ENCODE measurements around a stretch of chr10.

DNA sequence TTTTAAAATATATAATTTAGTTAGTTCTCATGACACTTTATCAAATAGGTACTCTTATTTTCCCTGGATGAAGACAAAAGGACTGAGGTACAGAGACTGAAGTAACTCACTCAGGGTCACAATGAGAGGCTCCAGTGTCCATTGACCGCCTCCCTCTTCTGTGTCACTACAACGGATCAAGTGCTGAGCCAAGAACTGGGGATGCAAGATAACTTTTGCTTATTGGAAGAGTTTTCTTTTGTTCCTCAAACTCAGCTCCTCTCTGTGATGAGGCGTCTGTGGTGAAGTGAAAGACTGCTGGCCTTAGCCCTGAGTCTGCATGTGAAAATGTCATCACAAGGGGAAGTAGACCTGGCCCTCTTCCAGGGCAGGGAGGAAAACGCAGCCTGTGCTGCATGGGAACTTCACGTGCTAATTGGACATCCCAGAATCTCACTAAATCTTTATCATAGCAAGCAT is 314.9 kb downstream of the FRMD4A start:
- RRBS, 2 experiments, result no CpG with 5 or more reads among the region's 5 CpGs

GRCh38 chr10:14016277-14016734 is 314.4 kb downstream of the FRMD4A start:
- RRBS, 2 experiments, result no CpG with 5 or more reads among the region's 6 CpGs

DNA sequence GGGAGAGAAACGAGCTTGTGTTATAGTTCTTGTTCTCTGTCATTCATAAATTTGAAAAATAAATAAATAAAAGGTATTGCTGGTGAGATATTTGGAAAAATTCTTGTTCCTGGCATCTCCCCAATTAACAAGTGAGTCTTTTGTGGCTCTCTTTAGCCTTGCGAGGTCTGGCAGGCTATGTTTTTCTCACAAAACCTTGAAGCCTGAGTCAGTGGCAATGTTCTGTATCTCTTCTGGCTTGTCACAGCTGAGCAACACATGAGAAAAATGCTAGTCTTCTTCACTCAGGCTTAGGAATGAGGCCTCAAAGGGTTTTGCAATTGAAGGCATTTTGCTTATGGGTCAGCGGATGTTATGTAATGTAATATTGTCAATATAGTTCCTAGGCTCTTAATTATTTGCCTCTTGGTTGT is 273.9 kb downstream of the FRMD4A start:
- RRBS, 2 experiments, result no CpG with 5 or more reads among the region's 3 CpGs

GRCh38 chr10:14555551-14556637 is 218.8 kb downstream of the FAM107B start:
- RRBS, 2 experiments, result no CpG with 5 or more reads among the region's 16 CpGs

DNA sequence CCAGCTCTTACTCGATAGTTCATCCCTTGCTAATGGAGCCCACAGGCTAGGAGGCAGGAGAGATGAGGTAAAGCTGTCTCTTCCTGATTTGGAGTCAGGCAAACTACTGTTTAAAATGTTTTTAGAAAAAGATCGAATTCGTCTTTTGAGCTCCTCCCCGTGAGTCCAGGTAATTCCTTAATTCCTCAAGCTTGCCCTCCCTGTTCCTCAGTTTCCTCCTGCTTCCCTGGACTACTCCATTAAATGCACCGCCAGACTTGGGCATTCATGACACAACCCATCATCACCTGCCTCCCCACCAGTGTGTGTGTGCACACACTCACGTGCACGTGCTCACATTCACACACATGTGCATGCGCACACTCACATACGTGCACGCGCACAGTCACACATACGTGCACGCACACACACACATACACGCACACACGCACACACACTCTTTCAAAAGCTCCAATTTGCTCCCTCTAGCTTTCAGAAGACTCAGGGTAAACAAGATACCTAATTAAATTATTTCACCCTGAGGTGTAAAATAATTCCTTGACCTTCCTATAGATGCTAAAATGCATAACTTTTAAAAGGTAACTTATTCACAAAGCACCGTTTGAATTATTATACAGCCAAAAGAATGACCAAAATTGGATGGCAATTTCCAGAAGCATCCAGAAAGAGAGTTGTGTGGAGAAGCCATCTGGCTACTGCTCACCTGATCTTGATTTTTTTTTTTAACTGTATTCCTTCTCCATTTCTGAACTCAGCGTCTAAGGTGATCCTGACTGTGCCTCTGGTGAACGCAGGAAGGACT is 216.6 kb downstream of the FAM107B start:
- RRBS, 2 experiments, result no CpG with 5 or more reads among the region's 18 CpGs

DNA sequence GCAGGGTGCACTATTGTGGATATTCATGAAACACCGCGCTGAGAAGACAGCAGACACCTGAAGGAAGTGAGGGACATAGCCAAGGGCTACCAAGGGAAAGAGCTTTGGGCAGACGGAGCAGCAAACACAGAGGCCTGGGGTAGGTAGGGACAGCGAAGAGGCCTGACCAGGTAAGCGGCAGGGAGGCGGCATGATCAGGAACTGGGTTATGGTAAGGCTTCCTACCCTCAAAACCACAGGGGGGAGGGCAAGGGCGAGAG is 213.4 kb downstream of the FAM107B start:
- RRBS, 2 experiments, result no CpG with 5 or more reads among the region's 7 CpGs

- RRBS, 2 experiments, result no CpG with 5 or more reads among the region's 2 CpGs
Observed at GRCh38 chr10:14562170-14562688, 212.5 kb downstream of the FAM107B start.

DNA sequence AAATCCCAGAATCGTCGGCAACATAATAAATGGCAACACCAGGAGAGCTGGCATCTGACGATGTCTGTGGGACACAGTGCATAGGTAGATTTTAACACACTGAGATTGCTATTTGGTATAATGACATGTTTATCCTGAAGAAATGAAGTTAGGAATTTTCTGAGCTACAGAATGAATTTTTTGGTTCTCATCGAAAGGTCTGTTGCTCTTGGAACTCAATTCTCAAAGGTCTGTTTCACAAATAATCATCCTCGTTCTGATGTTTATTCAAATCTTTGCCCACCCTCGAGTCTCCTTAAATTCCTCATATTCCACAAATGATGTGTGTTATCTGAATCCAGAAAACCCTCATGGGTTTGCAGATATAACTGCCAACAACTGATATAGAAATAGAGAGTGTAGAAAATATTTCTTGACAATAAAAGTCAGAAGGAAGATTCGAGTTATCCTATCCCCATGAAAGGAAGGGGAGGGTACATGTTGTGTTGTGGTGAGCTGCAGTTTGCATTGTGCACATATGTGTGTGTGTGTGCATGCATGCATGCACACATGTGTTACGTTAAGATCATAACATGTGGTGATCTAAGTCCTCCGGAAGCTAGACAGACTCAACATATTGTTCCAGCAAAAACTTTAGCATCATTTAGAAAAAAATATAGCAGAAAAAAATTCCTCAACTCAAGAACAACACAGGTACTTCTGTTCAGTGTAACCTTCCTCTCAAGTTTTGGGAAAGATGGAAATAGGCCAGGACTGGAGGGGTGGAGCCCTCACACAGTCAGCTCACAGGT is 205.6 kb downstream of the FAM107B start:
- RRBS, 2 experiments, result no CpG with 5 or more reads among the region's 9 CpGs

DNA sequence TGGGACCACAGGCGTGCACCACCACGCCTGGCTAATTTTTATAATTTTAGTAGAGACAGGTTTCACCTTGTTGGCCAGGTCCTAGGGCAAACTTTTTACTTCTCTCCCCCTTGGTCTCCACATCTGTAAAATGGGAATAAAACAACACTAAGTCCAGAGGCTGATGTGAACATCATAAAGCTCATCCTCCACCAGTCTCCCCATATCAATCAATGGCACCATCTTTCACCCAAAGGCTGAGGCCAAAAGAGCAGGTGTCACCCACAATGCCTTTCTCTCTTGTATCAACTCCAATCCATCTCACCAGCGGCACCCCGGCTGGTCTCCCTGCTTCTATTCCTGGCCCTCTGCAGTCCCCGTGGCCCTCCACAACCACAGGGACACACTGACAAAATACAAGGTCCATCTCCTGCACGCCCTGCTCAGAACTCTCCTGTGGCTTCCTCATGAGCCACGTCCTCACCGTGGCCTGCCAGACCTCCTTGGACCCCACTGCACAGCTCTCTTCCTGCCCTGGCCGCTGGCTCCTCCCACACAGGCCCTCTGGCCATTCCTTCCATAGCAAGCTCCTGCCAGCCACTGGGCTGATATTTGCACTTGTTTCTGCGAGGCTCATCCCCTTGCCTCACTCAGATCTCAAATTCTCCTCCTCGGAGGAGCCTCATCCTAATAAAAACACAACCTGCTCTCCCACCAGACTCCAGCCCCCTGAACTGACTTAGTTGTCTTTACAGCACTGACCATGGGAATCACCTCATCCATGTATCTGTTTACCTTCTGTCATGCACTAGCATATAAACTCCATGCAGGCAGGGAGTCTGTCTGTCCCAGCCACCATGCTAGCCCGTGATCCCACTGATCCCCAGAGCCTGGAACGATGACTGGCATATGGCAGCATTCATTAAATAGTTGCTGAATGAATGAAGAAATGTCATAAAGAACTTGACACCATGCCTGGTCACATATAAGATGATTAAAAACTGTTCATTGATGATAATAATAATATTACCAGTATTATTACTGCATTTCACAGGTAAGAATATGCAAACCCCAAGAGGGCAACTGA is 178.8 kb downstream of the FAM107B start:
- RRBS, 2 experiments, result no CpG with 5 or more reads among the region's 13 CpGs

GRCh38 chr10:14751904-14752335 is 22.8 kb downstream of the FAM107B start:
- RRBS, 2 experiments, result no CpG with 5 or more reads among the region's 1 CpG

- RRBS, 2 experiments, result under 1% methylated on average over 57 to 63 of the region's 85 CpGs
Observed at GRCh38 chr10:14878950-14879930, 574 bp downstream of the SUV39H2 start.

DNA sequence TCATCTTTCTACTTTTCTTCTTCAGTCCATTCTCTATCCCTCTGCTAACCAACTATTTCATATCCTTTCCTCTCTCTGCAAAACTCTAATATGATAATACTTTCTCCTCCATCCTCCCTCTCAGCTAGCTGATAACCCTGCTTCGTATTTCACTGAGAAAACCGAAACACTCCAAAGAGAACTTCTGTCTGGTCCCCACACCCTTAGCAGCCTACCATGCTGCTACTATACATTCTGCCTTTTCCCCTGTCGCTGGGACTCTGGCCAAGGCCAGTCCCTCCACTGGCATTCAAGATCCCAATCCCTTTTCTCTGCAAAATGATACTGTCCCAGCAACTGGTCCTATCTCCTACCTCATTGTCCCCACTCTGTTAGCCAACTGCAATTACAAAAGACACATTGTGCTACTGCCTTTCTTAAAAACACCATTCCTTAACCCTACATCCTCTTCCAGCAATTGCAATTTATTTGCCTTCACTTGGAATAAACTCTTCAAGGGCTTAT is 113.6 kb upstream of the C1QL3 start:
- RRBS, 2 experiments, result no CpG with 5 or more reads among the region's 3 CpGs

- RRBS, 2 experiments, result no CpG with 5 or more reads among the region's 12 CpGs
Observed at GRCh38 chr10:16828059-16828535, 10.9 kb upstream of the RSU1 start.

GRCh38 chr10:16966806-16967354 is 149.7 kb upstream of the RSU1 start:
- RRBS, 2 experiments, result no CpG with 5 or more reads among the region's 8 CpGs

- RRBS, 2 experiments, result no CpG with 5 or more reads among the region's 13 CpGs
Observed at GRCh38 chr10:16986300-16987342, 143.0 kb downstream of the CUBN start.

DNA sequence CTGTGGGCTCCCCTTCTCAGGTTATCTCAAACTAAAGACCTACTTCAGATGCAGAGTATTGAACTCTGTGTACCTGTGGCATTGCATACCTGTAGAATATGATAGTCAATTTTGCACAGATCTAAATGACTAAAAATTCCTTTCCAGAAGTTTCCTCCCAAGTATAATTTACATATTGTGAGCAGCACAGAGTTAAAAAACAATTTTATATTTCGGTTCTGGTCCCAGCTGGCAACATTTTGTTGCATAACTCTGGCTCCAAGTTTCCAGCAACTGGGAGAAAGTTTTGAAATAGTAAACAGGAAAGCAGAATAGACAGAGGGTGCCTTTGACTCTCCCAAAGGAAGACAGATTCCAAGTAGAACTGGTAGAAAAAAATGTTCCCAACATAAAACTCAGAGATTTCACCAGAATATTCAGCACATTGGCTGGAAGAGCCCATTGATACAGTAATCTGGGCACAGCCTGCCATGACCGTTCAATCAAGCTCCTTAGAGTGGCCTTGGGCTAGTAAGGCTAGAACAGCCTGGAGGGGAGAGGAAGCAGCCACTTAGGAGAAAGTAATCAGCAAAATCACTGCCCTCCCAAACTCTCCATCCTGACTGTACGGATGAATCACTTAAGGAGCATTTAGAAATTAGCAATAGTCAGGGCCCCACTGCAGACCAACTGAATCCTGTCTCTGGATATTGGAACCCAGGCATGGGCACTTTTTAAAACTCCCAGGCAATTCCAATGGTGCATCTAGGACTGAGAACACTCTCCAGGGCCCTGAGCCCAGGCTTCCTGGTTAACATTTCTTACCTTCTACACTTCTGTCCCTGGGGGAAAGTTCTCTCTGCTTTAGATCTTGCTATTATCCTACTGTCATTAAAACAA is 120.4 kb downstream of the CUBN start:
- RRBS, 2 experiments, result no CpG with 5 or more reads among the region's 3 CpGs

DNA sequence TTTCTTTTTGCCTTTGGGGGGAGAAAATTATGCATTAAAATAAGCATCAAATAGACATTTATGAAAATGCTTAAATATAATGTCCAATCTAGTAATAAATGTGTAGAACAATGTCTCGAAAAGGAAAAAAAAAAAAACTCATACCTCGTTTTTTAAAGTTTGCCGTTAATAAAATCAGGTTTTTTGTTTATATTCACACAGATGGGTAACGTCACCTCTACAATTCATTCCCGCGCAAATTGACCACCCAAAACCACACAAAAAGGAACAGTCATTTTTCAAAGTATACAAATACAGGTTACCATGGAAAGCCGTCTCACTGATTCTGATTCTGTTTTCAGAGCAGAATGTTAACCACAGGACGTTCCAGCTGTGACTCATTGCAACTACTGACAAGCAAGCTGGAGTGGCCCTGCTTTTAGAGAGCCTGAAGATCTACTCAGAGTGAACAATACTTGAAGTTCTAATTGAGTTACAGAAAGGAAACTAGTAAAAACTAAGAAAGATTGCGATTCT is 106.3 kb downstream of the CUBN start:
- RRBS, 2 experiments, result no CpG with 5 or more reads among the region's 9 CpGs

DNA sequence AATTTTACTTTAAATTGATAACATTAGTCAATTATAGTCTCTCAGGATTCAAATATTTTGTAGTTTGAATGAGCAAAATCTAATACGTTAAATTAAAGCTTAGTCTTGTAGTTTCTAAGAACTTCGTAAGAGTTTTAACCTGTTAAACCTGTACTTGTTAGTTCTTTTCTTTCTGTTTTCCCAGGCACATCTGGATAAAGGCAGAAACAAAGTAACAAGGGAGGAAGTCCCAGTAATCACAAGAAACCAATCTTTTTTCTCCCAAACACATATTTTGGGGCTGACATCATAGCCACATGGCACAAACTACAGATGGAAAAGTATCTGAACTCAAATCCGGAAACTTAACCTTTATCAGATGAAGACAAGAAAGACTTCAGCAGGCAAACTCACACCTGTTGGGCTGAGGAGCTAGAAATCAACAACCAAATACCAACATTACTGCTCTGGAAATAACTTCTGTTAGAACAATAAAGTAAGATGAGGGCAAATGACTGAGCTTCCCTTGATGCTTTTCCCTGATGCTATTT is 67.2 kb downstream of the CUBN start:
- RRBS, 2 experiments, result no CpG with 5 or more reads among the region's 3 CpGs

DNA sequence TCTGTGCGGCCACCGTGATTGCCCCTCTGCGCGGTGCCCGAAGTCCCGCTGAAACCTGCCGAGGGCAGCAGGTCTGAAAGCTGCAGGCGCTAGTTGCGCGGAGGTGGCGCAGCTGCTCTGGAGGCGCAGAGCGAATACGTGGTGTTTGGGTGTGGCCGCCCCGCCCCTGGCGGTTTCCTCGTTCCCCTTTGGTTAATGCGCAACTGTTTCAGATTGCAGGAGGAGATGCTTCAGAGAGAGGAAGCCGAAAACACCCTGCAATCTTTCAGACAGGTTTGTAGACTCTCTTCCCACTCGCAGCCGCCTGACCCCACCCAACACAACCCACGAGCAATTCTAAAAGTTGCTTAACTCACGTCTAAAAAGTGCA is 2.4 kb downstream of the VIM start:
- RRBS, 2 experiments, result no CpG with 5 or more reads among the region's 24 CpGs